Measurements from ENCODE around the genes ZNF680, VKORC1L1 and ASL.

GRCh38 chr7:57361360-57361899 lies 88.5 kb upstream of the ZNF716 start:
- PRO-cap, 2 experiments = peak in 1 of 2 experiments; most common plus-strand start chr7:57361699 (in 1); most common minus-strand start chr7:57361537 (in 1)

DNA sequence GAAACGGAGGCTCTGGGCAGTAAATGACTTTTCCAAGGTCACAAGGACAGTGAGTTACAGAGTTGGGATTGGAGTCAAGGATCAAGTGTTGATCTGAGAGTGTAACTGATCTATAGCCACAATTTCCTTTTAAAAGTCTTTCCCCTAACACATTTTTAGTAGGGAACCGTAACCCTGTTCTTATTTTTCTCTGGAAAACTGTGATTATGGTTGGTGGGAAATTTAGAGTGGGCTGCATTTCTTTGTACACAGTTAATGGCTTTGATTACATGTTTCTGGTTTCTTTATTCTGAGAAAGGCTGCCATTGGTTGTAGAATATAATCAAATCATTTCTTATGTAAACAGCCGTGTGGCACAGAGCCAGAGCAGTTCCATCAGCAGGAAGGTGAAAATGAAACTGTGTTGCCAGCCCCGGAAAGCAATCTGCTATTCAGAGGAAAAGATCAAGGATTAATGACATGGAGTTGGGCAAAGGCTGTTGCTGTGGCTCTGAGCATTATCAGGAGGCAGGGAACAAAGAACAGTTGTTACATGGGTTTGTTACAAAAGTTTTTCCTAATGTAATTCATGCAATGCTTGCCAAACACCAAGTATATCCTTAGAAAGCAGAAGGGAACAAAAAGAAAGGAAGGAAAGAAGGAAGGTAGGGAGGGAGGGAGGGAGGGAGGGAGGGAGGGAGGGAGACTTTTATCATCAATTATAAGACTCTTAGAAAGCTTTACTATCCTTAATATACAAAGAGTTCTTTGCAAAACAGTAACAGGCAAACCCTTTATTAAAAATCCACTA lies 74.2 kb upstream of the ZNF716 start:
- PRO-cap, 2 experiments = peak in 1 of 2 experiments; most common plus-strand start position 430 of the sequence (in 1)

GRCh38 chr7:64562959-64563494 lies at the start of gene ZNF680:
ZNF680 (minus strand) TSS chr7:64563071.
- PRO-cap, 2 experiments = peak in 2 of 2 experiments; most common plus-strand start chr7:64563230 (in 1); most common minus-strand start chr7:64563071 (in 1)

DNA sequence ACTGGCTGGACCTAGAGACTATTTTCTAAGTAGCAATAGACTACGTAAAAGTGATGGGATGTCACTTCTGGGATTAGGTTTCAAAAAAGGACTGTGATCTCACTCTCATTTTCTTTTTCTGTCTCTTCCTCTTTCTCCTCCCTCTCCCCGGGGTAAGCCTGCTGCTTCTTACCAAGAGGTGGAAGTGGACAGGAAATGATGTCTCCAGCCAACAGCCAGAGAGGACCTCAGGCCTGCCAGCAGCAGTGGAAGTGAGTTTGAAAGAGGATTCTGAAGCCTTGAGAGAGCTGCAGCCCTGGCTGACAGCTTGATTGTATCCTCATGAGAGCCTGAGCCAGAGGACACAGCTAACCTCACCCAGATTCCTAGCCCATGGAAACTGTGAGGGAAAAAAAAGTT lies 30.1 kb upstream of the ERV3-1 start:
- PRO-cap, 2 experiments = no peak in any of the 2 experiments

GRCh38 chr7:65745602-65746026 lies 127.3 kb upstream of the VKORC1L1 start:
- PRO-cap, 2 experiments = no peak in any of the 2 experiments

DNA sequence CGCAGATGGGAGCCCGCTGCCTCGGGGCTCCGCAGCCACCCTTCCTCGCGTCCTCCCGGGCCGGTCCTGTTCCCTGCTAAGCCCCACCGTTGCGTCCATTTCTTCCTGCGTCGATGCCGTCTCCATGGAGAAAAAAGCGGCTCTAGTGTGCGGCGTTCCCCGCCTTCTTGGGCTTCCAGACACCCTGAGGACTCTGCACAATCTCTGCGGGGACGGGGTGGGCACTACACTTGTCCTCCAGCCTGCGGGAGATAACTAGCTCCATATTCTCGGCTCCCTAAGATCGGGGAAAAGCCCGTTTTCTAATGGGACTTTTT lies 121.6 kb upstream of the VKORC1L1 start:
- PRO-cap, 2 experiments = no peak in any of the 2 experiments

DNA sequence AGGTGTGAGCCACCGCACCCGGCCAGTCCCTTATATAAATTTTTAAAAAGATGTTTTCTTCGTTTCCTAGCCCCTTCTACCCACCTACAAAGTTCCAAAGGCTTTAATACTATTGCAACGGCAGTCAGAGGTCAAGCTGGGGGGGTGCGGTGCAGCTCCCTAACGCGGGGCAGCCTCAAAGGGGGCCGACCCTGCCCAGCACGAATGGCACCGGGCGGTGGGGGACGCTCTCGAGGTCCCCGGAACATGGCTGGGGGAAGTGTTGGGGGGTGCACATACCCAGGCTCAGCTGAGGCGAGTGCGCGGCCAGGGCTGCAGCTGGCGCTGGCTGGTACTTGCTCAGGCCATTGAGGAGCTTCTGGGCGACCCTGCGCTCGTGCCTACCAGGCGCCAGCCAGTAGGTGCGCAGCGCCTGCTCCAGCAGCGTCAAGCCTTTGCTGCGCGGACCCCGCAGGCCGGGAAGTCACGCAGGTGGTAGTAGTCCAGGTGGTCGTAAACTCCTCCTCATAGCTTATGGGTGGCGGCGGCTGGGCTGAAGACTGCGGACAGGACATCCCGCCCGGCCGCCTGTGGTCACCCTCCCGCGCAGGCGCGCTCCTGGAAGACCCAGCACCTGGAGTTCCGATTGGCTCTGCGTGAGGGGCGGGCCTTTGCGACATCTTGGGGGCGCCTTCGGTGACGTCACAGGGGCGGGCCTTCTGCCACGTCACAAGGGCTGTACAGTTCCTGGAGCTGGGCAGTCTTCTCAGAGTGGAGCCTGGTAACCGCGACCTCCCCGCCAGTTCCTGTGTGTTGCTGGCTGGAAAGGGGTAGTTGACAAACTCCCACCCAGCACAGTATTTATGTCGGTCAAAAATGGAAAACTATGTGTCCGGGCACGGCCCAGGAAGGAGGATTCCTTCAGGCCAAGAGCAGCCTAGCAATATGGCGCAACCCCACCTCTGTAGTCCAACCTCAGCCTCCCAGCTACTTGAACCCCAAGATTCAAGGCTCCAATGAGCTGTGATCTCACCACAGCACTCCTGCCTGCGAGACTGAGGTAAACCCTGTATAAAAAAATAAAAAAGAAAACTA lies 102.3 kb upstream of the VKORC1L1 start:
- PRO-cap, 2 experiments = peak in 2 of 2 experiments; most common plus-strand start position 709 of the sequence (in 2); most common minus-strand start position 547 of the sequence (in 2)

DNA sequence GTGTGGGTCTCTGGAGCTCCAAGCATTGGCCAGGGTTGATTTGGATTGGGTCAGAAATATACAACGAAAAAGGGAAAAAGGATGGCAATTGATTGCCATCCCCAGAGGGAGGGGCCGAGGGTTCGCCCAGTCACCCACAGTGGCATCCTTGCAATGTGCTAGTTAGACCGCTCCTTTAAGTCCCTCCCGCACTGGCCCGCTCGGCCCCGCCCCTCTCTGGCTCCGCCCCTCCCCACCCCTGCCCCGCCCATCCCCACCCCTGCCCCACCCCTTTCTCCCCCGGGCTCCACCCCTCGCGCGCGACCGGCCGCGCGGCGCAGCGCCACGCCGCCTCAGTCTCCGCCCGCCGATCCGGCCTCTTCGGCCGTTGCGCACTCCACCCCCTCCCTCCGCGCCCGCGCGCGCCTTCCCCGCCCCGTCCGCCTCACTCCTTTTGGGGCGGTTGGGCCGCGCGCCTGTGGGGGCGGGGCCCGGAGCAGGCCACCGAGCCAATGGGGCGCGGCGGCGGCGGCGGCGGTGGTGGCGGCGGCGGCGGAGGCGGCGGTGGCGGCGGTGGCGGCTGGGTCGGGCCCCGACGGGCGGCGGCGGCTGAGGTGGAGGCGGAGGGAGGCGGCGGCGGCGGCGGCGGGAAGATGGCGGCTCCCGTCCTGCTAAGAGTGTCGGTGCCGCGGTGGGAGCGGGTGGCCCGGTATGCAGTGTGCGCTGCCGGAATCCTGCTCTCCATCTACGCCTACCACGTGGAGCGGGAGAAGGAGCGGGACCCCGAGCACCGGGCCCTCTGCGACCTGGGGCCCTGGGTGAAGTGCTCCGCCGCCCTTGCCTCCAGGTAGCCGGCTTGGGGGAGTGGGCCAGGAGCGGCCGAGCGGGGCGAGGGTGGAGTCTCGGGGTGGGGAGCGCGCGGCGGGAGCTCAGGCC lies at the start of gene VKORC1L1:
TSS of gene VKORC1L1 (plus strand) at position 335 of the 915 bp plus-strand sequence.
- PRO-cap, 2 experiments = peak in 2 of 2 experiments; most common plus-strand start position 534 of the sequence (in 2)

GRCh38 chr7:66036274-66036626 lies 39.4 kb upstream of the ASL start:
- PRO-cap, 2 experiments = no peak in any of the 2 experiments

- PRO-cap, 2 experiments = no peak in any of the 2 experiments
These were observed 38.9 kb upstream of the ASL start for GRCh38 chr7:66036721-66037212.

GRCh38 chr7:66075233-66076231 lies at the start of gene ASL:
ASL (plus strand) TSS chr7:66075819.
- PRO-cap, 2 experiments = peak in 2 of 2 experiments; most common plus-strand start chr7:66075834 (in 2); most common minus-strand start chr7:66075627 (in 2)

GRCh38 chr7:66092648-66092960 lies 17.0 kb downstream of the ASL start:
- PRO-cap, 2 experiments = no peak in any of the 2 experiments

DNA sequence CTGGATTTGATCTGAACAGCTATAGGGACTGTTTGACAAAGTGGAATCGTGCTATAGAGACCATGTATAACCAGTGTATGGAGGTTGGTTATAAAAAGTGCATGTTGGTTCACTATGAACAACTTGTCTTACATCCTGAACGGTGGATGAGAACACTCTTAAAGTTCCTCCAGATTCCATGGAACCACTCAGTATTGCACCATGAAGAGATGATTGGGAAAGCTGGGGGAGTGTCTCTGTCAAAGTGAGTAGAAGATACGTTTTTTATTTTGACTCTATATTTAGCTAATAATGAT lies 35.8 kb downstream of the TPST1 start:
- PRO-cap, 2 experiments = no peak in any of the 2 experiments

- PRO-cap, 2 experiments = no peak in any of the 2 experiments
These were observed 138.0 kb upstream of the KCTD7 start for GRCh38 chr7:66490321-66491389.

DNA sequence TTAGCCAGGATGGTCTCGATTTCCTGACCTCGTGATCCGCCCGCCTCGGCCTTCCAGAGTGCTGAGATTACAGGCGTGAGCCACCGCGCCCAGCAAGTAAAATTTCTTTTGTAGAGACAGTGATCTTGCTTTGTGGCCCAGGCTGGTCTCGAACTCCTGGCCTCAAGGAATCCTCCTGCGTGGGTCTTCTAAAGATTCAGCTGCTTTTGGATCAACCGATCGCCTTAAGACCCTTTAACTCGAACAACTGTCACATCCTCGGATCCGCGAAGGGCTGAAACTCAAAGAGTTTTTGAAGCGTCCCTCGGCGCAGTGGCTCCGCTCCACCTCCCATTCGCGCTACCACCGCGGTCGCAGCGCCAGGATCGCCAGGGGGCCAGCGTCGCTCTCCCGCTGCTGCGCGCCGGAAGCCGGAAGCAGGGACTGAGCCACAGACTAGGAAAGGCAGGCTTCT lies 25.2 kb downstream of the KCTD7 start:
- PRO-cap, 2 experiments = peak in 1 of 2 experiments; most common minus-strand start position 425 of the sequence (in 1)

DNA sequence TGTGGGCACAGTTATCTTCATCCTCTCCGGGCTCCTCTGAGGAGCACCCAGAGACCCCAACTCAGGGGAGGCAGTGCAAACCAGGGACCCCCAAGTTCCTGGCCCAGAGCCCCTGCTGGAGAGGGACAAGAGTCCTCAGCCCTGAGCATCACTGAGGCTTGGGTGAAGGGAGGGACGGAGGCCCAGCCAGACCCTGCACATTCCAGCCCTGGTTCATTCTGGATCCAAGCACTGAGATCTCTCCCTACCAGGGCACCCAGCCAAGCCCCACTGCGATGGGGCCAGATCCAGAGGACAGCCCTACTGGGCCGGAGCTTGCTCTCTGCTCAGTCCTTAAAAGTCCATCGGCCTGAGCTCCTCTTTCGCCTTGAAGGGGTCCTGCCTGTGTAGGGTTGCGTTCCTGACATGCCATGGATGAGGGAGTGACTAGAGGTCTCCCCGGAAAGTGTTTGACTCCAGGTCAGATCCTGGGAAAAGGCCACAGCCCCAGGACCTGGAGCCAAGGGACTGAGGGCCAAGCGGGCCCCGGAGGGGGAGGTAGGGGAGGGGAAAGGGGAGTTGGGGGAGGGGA lies 40.5 kb upstream of the RABGEF1 start:
- PRO-cap, 2 experiments = no peak in any of the 2 experiments

GRCh38 chr7:66741781-66742050 lies 1.2 kb downstream of the RABGEF1 start:
- PRO-cap, 2 experiments = no peak in any of the 2 experiments

DNA sequence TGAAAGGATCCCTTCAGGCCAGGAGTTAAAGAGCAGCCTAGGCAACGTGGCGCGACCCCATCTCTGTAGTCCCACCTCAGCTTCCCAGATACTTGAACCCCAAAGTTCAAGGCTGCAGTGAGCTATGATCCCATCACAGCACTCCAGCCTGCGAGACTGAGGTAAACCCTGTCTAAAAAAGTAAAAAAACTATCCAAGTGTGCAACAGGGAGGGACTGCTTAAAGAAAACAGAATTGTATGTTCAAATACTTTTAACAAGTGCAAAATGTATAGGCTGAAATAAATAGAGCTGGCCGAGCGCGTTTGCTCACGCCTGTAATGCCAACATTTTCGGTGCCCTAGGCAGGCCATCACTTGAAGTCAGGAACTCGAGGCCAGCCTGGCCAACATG lies 75.8 kb upstream of the TMEM248 start:
- PRO-cap, 2 experiments = no peak in any of the 2 experiments

- PRO-cap, 2 experiments = no peak in any of the 2 experiments
These were observed 61.3 kb upstream of the TMEM248 start for GRCh38 chr7:66859663-66860249.

- PRO-cap, 2 experiments = no peak in any of the 2 experiments
These were observed 1.0 kb downstream of the TMEM248 start for GRCh38 chr7:66921916-66922591.